A549 (cell line): Measurements from ENCODE around the genes KLF1 and CACNA1A.

- PRO-cap = no peak
CAGE:
- cytosol, long polyA plus RNA = no peak
- long polyA plus RNA = no peak
- nucleus, long polyA plus RNA = no peak
These were observed 8.0 kb downstream of the DNASE2 start for GRCh38 chr19:12873095-12873841.

DNA sequence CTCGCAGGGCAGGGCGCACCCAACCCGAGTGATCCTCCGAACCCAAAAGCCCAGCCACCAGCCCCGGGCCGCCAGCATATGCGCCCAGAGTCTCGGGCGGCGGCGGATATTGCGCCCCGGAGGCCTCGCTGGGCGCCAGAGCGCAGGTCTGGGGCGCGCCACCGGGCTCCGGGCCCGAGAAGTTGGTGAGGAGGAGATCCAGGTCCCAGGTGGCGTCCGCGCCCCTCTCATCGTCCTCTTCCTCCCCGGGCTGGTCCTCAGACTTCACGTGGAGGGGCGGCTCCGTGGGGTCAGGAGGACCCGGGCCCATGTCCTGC lies 1.2 kb downstream of the KLF1 start:
- PRO-cap = no peak
CAGE:
- cytosol, long polyA plus RNA = no peak
- long polyA plus RNA = no peak
- nucleus, long polyA plus RNA = no peak

GRCh38 chr19:12886958-12887388 lies at the start of gene KLF1:
KLF1 (minus strand) TSS chr19:12887201.
- PRO-cap = no peak
CAGE:
- cytosol, long polyA plus RNA = no peak
- long polyA plus RNA = no peak
- nucleus, long polyA plus RNA = no peak

- PRO-cap = bidirectional peak, plus-strand start at chr19:12913102, minus-strand start at chr19:12913043
CAGE:
- cytosol, long polyA plus RNA = no peak
- long polyA plus RNA = no peak
- nucleus, long polyA plus RNA = no peak
These were observed 6.0 kb downstream of the SYCE2 start for GRCh38 chr19:12912903-12913671.

DNA sequence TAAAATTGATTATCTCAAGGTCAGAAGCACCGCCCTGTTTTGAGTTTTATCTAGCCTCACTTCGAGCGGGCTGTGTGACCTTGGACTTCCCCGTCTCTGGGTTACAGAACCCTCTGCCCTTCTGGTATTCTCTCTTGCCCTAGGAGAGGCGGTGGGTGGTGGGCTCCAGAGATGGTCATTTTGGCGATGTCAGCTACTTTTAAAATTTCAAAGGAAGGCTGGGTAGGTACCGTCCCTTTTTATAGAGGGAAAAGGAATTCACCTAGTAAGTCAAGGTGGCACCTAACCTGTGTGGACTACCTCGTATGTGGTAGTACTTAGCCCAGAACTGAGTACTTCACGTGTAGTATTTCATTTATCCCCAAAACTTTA lies 398 bp upstream of the FARSA start:
- PRO-cap = no peak
CAGE:
- cytosol, long polyA plus RNA = no peak
- long polyA plus RNA = no peak
- nucleus, long polyA plus RNA = no peak

DNA sequence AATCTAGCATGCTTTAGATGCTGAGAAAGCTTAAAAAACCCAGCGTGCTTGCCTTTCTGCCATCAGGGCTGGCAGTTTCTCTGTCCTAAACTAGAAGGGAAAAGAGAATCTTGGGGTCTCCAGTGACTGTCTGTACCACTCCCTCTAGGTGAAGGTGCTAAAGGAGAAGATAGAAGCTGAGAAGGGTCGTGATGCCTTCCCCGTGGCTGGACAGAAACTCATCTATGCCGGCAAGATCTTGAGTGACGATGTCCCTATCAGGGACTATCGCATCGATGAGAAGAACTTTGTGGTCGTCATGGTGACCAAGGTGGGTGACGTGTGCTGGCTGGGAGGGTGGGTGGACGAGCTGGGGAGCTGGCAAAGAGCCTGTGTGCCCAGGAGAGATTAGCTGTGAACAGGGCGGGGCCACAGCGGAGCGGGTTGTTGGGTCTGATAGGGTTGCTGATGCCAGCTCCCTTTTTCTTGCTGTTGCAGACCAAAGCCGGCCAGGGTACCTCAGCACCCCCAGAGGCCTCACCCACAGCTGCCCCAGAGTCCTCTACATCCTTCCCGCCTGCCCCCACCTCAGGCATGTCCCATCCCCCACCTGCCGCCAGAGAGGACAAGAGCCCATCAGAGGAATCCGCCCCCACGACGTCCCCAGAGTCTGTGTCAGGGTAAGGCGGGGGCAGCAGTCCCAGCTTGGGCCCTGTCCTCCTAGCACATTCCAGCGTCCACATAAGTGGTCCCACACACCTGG lies 2.2 kb downstream of the RAD23A start:
- PRO-cap = no peak
CAGE:
- cytosol, long polyA plus RNA = no peak
- long polyA plus RNA = no peak
- nucleus, long polyA plus RNA = no peak

GRCh38 chr19:13016503-13016977 lies 21.3 kb downstream of the NFIX start:
- PRO-cap = no peak
CAGE:
- cytosol, long polyA plus RNA = no peak
- long polyA plus RNA = no peak
- nucleus, long polyA plus RNA = no peak

- PRO-cap = no peak
CAGE:
- cytosol, long polyA plus RNA = no peak
- long polyA plus RNA = no peak
- nucleus, long polyA plus RNA = no peak
These were observed 31.8 kb downstream of the NFIX start for GRCh38 chr19:13026938-13027699.

- PRO-cap = no peak
CAGE:
- cytosol, long polyA plus RNA = no peak
- long polyA plus RNA = no peak
- nucleus, long polyA plus RNA = no peak
These were observed 26.4 kb downstream of the LYL1 start for GRCh38 chr19:13076266-13076702.

GRCh38 chr19:13096078-13096772 lies 6.4 kb downstream of the LYL1 start:
- PRO-cap = no peak
CAGE:
- cytosol, long polyA plus RNA = no peak
- long polyA plus RNA = no peak
- nucleus, long polyA plus RNA = no peak

- PRO-cap = no peak
CAGE:
- cytosol, long polyA plus RNA = no peak
- long polyA plus RNA = no peak
- nucleus, long polyA plus RNA = no peak
These were observed 5.8 kb downstream of the LYL1 start for GRCh38 chr19:13096773-13097334.

DNA sequence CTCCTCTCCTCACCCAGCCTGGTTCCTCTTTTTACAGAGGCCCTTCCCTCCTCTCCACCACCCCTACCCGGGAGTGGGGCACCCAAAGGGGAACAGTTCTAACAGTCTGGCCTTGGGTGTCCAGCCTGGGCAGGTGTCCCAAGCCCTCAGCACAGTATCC lies 462 bp upstream of the LYL1 start:
- PRO-cap = no peak
CAGE:
- cytosol, long polyA plus RNA = no peak
- long polyA plus RNA = no peak
- nucleus, long polyA plus RNA = no peak

DNA sequence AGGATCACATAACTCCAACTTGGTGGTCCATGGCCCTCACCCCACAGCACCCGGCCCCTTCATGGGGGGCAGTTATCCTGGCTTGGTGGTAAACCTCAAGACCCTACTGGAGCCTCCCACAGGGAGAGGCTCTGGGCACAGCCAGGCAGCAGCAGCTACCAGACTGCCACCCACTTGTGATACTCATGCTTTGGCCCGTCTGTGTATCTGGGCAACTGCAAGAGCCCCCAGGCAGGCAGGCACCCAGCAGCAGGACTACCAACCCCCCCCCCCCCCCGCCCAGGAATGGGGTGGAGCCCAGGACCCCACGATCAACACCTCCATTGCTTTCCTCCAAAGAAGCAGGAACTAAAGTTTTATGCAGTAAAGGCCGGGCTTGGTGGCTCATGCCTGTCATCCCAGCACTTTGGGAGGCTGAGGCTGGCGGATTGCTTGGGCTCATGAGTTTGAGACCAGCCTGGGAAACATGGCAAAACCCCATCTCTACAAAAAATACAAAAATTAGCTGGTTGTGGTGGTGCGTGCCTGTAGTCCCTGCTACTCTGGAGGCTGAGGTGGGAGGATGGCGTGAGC lies 975 bp upstream of the LYL1 start:
- PRO-cap = no peak
CAGE:
- cytosol, long polyA plus RNA = no peak
- long polyA plus RNA = no peak
- nucleus, long polyA plus RNA = no peak

GRCh38 chr19:13163642-13164367 lies 13.6 kb downstream of the IER2 start:
- PRO-cap = no peak
CAGE:
- cytosol, long polyA plus RNA = no peak
- long polyA plus RNA = no peak
- nucleus, long polyA plus RNA = start-site peak on the minus strand at chr19:13163887-13164075, 6 and 15 reads in 2 replicates

GRCh38 chr19:13260860-13261693 lies 110.9 kb downstream of the IER2 start:
- PRO-cap = no peak
CAGE:
- cytosol, long polyA plus RNA = no peak
- long polyA plus RNA = no peak
- nucleus, long polyA plus RNA = no peak

DNA sequence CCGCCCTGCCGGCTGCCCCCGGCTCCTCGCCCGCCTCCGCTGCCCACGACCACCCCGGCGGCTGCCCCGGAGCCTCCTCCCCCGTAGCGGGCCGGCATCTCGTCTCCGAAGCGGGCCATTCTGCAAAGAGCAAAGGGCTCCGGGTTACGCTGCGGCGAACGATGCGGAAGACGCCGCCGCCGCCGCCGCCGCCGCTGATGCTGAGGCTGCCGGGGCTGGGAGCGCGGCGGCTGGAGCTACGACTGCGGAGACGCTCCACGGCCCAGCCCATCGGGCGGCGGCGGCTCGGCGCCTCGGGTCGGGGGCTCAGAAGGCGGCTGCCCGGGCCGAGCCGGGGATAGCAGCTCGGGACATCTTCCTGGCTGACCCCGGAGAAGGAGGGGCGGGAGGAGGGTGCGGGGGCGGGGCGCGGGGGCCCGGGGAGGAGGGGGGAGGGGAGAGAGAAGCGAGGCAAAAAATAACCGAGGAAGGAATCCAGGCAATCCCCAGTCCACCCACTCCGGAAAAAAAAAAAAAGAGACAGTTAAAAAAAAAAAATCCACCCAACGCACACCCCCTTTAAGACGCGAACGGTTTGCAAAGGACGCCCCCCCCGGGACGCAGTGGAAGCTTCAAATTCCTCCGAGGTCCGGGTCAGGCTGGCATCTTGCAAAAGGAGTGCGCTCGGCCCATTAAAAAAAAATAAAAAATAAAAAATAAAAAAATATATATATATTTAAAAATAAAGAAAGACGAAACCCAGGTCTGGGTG lies at the start of gene CACNA1A:
TSS of gene CACNA1A (minus strand) at position 374 of the 751 bp plus-strand sequence.
- PRO-cap = no peak
CAGE:
- cytosol, long polyA plus RNA = no peak
- long polyA plus RNA = no peak
- nucleus, long polyA plus RNA = no peak

- PRO-cap = no peak
CAGE:
- cytosol, long polyA plus RNA = no peak
- long polyA plus RNA = no peak
- nucleus, long polyA plus RNA = no peak
These were observed 32.3 kb downstream of the ZSWIM4 start for GRCh38 chr19:13827431-13828044.

DNA sequence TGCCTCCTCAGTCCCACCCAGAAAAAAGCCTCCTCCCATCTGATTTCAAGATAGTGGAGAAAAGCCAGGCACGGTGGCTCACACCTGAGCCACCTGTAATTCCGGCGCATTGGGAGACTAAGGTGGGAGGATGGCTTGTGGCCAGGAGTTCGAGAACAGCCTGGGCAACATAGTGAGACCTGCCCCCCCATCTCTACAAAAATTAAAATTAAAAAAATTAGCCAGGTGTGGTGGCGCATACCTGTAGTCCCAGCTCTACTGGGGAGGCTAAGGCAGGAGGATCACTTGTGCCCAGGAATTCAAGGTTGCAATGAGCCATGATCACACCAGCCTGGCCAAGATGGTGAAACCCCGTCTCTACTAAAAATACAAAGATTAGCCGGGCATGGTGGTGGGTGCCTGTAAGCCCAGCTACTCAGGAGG lies 39.4 kb downstream of the ZSWIM4 start:
- PRO-cap = no peak
CAGE:
- cytosol, long polyA plus RNA = no peak
- long polyA plus RNA = no peak
- nucleus, long polyA plus RNA = no peak

DNA sequence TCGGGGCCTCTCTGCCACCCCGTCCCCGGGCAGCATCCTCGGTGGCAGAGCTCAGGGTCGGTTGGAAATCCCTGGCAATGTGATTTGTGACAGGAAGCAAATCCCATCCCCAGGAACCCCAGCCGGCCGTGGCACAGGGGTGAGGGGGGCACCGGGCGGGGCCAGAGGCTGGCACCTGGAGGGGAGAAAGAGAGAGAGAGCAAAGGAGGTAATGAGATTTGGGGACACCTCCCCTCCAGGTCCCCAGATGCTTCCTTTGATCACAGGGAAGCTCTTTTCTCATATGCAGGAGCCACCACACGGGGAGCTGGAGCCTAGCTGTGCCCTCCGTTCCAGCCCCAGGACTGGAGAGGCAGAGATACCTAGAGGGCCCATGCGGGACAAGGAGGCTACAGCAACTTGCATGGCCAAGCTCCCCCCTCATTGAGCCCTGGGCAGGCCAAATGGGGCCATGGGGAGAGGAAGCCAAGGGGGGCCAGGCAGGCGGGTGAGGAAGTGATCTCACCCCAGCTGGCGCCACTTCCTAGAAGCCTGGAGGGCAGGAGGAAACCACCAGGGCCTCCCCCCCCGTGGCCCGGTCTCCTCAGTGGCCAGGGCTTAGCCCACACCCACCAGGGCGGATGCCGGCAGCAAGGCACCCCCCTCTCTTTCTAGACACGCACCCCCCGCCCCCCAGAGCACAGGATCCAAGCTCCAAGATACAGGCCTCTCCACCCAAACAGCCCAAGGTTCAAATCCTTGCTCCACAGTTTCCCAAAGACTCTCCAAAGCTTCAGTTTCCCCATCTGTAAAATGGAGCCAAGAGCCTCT lies 40.2 kb upstream of the NANOS3 start:
- PRO-cap = no peak
CAGE:
- cytosol, long polyA plus RNA = no peak
- long polyA plus RNA = no peak
- nucleus, long polyA plus RNA = no peak

- PRO-cap = no peak
CAGE:
- cytosol, long polyA plus RNA = no peak
- long polyA plus RNA = no peak
- nucleus, long polyA plus RNA = no peak
These were observed 35.9 kb upstream of the NANOS3 start for GRCh38 chr19:13840999-13841511.